Heart left ventricle (tissue), 7 donors: ENCODE measurements around the gene IHH.

DNA sequence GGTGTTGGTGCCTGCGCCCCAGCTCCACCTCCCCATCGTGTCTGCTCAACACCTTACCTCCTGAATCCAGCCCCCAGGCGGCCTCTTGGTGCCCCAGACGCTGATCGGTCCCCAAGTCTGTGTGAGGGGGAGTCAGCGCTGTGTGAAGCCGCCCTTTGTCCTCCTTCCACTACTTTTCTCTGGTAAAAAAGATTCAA, 7.0 kb downstream of the CTDSP1 start:
- PRO-cap, 6 experiments = no peak in any of the 6 experiments
- RAMPAGE, long total RNA, 2 experiments = no peak in any of the 2 experiments
- RRBS = no CpG with 5 or more reads among the region's 7 CpGs

GRCh38 chr2:218407718-218408048, 8.0 kb downstream of the CTDSP1 start:
- PRO-cap, 6 experiments = no peak in any of the 6 experiments
- RAMPAGE, long total RNA, 2 experiments = no peak in any of the 2 experiments
- RRBS = no CpG with 5 or more reads among the region's 7 CpGs

DNA sequence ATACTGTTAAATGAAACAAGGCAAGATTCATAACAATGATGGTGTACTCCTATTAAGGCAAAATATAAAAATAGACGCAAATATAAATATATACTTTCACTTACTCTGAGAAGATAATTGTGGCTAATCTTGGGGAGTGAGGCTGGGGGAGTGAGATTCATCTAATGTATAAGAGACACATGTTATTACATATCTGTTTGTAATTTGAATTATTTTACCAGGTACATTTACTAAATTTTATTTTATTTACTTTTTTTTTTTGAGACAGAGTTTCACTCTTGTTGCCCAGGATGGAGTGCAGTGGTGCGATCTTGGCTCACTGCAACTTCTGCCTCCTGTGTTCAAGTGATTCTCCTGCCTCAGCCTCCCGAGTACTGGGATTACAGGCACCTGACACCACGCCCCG, 8.9 kb upstream of the VIL1 start:
- PRO-cap, 6 experiments = no peak in any of the 6 experiments
- RAMPAGE, long total RNA, 2 experiments = no peak in any of the 2 experiments
- RRBS = no CpG with 5 or more reads among the region's 5 CpGs

DNA sequence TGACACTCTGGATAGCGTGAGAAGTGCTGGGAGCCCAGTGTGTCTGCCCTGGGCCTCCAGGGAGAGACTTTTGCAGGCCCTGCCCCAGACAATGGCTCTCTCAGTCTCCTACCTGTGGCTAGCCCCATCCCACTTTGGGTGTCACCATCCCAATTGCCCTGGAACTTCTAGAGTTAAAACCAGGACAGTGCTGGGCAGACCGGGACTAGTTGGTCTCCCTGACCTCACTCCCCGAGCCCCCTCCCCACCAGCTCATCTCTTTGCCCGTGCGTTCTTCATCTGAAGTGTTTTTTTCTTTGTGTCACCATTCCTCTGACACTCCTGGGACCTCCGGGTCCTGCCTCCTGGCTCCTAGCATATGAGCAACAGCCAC, 354 bp downstream of the VIL1 start:
- PRO-cap, 6 experiments = no peak in any of the 6 experiments
- RAMPAGE, long total RNA, 2 experiments = no peak in any of the 2 experiments
- RRBS = 90% methylated on average over 1 of the region's 6 CpGs

DNA sequence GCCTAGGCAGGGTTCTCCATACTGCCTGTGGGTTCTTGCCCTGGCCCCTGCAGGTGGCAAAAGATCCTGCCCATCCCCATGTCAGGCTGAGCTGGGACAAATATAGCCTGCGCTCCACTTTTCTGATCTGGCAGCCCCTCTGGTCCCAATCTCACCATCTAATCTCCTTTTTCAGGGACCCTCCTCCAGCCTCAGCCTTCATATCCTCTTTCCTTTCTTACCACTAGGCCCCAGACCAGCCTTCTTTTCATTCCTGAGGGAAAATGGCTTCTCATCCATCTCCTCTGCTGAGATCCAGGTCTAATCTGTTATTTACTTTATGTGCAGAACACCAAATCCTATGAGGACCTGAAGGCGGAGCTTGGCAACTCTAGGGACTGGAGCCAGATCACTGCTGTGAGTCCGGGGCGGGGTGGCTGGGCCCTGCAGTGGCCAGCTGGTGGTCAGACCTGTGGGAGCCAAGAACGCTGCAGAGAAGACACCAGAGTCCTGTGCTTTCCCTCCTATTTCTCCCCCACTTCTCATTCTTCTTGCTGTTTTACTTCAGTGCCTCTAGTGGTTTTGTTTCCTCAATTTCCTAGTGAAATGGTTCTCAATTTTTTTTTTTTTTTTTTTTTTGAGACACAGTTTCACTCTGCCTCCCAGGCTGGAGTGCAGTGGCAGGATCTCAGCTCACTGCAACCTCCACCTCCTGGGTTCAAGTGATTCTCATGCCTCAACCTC, 19.6 kb downstream of the VIL1 start:
- PRO-cap, 6 experiments = no peak in any of the 6 experiments
- RAMPAGE, long total RNA, 2 experiments = no peak in any of the 2 experiments
- RRBS = no CpG with 5 or more reads among the region's 5 CpGs

GRCh38 chr2:218734095-218734749, 23.6 kb downstream of the TTLL4 start:
- PRO-cap, 6 experiments = no peak in any of the 6 experiments
- RAMPAGE, long total RNA, 2 experiments = no peak in any of the 2 experiments
- RRBS = no CpG with 5 or more reads among the region's 2 CpGs

GRCh38 chr2:218860773-218861495, 1.3 kb downstream of the WNT6 start:
- PRO-cap, 6 experiments = peak in 6 of 6 experiments; most common plus-strand start chr2:218861175 (in 5); most common minus-strand start chr2:218861003 (in 5)
- RAMPAGE, long total RNA, 2 experiments = no peak in any of the 2 experiments
- RRBS = 2% methylated on average over 5 of the region's 32 CpGs

GRCh38 chr2:218896818-218897820, 16.5 kb downstream of the WNT10A start:
- PRO-cap, 6 experiments = no peak in any of the 6 experiments
- RAMPAGE, long total RNA, 2 experiments = no peak in any of the 2 experiments
- RRBS = 3% methylated on average over 15 of the region's 51 CpGs

GRCh38 chr2:219060455-219061486, at the start of gene IHH:
Gene IHH (minus strand): TSS chr2:219060921.
- PRO-cap, 6 experiments = no peak in any of the 6 experiments
- RAMPAGE, long total RNA, 2 experiments = no peak in any of the 2 experiments
- RRBS = 2% methylated on average over 74 of the region's 122 CpGs

DNA sequence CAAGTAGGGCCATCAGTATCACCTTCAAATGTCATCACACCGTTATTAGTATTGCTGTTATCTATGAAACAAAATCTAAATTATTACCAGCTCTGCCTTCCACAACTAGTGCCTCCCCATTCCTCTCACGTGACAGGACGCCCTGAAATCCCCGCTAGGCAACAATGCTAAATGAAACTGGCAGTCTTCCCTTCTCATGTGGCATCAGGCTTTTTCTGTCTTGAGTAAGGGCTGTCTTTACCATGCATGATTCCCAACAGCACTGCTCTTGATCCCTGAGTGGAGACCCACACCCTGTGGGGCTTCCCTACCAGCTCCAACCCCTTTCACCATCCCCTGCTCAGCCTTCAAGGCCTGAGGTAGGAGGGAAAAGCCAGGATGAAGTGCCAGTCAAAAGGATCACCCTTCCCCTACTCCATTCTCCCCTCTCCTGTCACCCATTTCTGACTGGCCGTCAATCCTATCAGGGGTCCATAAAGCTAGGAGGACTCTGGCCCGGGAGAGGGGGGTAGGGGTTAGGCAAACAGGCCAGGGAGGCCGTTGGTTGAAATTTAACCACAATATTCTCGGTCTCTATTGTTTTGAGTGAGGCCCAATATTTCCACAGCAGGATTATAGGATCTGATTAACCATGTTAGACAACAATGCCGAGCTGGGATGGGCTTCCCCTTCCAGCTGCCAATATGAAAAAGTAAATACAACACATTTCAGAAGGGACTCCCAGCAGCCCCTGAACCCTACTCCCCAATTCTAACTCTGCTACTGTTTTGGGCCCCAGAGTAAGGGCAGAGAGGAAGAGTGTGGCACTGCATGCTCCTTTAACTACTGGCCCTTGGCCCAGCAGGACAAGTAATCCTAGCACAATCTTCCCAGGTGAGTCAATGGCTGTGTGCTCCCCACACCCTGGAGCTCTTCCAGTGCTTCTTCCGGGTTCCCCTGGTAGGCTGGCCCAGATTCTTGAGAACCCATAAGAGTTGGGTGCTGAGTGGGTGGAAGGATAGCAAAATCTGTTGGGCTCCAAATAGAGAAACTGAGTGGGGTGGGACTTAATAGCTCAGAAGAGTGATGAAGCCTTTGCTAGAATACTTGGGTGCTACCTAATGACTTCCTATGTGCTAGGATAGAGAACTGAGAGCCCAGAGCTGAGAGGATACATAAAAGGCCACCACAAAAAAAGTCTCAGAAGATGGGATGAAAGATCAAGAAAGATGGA, 10.5 kb upstream of the IHH start:
- PRO-cap, 6 experiments = no peak in any of the 6 experiments
- RAMPAGE, long total RNA, 2 experiments = no peak in any of the 2 experiments
- RRBS = no CpG with 5 or more reads among the region's 10 CpGs

- PRO-cap, 6 experiments = peak in 1 of 6 experiments; most common plus-strand start chr2:219118770 (in 1); most common minus-strand start chr2:219118638 (in 1)
- RAMPAGE, long total RNA, 2 experiments = no peak in any of the 2 experiments
- RRBS = no CpG with 5 or more reads among the region's 13 CpGs
Measured at GRCh38 chr2:219118490-219118929, 42.1 kb downstream of the NHEJ1 start.

GRCh38 chr2:219170915-219171885, 1.4 kb upstream of the SLC23A3 start:
- PRO-cap, 6 experiments = peak in 4 of 6 experiments; most common plus-strand start chr2:219171489 (in 3); most common minus-strand start chr2:219171218 (in 1)
- RAMPAGE, long total RNA, 2 experiments = no peak in any of the 2 experiments
- RRBS = no CpG with 5 or more reads among the region's 15 CpGs

DNA sequence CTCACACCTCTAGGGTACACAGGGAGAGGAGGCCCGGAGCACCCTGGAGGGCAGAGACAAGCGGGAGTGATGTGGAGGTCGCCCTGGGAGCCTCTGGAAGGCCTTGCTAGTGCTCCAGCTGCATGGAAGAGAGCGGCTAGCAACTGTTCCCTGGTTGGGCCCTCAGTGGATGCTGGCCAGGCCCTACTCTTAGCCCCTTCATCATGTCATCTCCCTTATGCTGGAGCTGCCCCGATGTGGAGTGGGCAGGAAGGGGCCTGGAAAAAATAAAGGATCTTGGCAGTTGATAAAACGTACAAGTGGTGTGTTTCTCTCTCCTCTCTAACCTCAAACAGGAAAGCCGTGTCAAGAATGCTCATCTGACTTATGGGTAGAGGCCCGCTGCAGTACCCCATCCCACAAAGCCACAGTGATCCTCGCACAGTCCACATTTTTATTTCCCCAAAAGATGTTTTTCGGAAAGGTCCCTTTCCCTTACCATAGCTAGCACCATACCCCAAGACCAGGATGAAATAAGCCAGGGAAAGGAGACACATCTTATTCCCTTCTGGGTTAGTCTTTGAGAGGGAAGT, 2.9 kb downstream of the ZFAND2B start:
- PRO-cap, 6 experiments = no peak in any of the 6 experiments
- RAMPAGE, long total RNA, 2 experiments = no peak in any of the 2 experiments
- RRBS = no CpG with 5 or more reads among the region's 10 CpGs

- PRO-cap, 6 experiments = no peak in any of the 6 experiments
- RAMPAGE, long total RNA, 2 experiments = no peak in any of the 2 experiments
- RRBS = no CpG with 5 or more reads among the region's 9 CpGs
Measured at GRCh38 chr2:219244905-219245287, 348 bp downstream of the GLB1L start.

DNA sequence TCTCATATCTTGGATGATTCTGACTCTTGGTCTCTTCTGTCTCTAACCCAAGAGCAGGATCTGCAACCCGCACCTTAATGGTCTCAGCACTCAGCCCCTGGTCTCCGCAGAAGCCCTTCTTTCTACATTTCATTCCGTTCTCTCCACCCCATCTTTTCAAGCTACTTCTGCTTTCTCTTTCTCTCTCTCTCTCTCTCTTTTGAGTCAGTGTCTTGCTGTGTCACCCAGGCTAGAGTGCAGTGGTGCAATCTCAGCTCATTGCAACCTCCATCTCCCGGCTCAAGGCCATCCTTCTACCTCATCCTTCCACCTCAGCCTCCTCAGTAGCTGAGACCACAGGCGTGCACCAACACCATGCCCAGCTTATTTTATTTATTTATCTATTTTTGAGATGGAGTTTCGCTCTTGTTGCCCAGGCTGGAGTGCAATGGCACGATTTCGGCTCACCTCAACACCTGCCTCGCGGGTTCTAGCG, 1.2 kb upstream of the TUBA4A start:
- PRO-cap, 6 experiments = no peak in any of the 6 experiments
- RAMPAGE, long total RNA, 2 experiments = no peak in any of the 2 experiments
- RRBS = no CpG with 5 or more reads among the region's 11 CpGs

DNA sequence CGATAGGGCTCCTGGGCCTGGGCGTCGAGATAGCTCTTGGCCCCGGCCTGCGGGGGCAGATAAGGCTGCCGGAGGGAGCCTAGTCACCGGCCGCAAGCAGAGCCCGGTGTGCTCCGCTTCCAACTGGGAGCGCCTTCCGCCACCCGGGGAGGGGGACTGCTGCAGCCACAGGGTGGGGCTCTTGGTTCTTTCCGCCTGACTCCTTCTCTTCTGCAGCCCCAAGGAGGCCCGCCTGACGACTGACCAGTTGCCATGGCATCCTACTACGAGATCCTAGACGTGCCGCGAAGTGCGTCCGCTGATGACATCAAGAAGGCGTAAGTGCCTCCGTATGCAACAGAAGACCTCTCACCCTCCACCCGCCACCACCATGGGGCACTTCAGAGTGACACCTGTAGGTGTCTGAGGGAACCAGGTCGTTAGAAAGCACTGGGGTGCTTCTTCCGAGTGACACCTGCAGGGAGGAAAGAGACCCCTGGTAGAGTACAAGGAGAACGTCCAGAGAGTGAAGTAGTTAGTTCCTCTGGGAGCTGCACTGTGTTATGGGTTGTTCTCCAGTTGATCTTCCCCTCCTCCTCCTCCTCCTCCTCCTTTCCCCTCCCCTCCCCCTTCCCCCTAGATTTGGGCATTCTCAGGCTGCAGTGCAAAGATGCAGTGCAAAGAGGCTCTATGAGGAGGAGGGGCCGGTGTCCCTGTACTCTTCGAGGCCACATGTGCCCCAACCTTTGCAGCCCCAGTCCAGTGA, 588 bp downstream of the DNAJB2 start:
- PRO-cap, 6 experiments = peak in 6 of 6 experiments; most common plus-strand start position 378 of the sequence (in 4); most common minus-strand start position 241 of the sequence (in 6)
- RAMPAGE, long total RNA, 2 experiments = no peak in any of the 2 experiments
- RRBS = 2% methylated on average over 7 of the region's 30 CpGs

DNA sequence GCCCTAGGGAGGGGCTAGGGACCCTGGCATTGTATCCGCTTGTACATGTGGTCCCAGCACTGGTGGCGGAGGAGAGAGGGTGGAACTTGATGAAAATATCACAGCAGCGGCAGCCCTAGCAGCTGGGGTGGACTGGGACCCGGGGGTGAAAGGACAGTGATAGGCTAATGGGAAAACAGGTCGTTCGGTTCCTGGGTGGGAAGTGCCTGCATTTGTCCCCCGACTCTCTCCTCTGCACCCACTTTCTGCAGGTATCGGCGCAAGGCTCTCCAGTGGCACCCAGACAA, 1.1 kb downstream of the DNAJB2 start:
- PRO-cap, 6 experiments = no peak in any of the 6 experiments
- RAMPAGE, long total RNA, 2 experiments = no peak in any of the 2 experiments
- RRBS = no CpG with 5 or more reads among the region's 9 CpGs

GRCh38 chr2:219387203-219387536, 542 bp downstream of the DNPEP start:
- PRO-cap, 6 experiments = peak in 6 of 6 experiments; most common plus-strand start chr2:219387456 (in 6); most common minus-strand start chr2:219387362 (in 5)
- RAMPAGE, long total RNA, 2 experiments = no peak in any of the 2 experiments
- RRBS = 1% methylated on average over 9 of the region's 18 CpGs

DNA sequence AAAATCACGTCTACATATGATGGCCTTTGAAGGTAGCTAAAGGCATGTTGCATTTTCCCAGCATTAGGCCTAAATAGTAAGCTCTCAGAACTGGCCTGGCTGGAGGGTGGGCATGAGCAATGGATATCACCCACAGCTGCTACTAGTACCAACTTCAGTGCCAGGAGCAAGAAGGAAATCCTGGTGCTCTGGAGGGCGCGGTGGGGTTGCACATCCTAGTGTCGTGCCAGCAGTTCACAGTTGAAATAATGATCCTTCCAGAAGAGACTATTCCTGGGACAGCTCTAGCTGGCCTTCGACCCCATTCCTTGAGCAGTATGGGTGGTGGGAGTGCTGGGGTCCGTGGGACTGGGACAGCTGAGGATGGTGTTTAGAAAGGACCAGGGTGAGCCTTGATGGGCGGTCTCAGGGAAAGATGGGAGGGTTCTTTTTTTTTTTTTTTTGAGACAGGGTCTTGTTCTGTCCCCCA, 4.9 kb downstream of the DES start:
- PRO-cap, 6 experiments = peak in 2 of 6 experiments; most common plus-strand start position 157 of the sequence (in 1)
- RAMPAGE, long total RNA, 2 experiments = no peak in any of the 2 experiments
- RRBS = no CpG with 5 or more reads among the region's 7 CpGs

- PRO-cap, 6 experiments = peak in 6 of 6 experiments; most common plus-strand start chr2:219460840 (in 6); most common minus-strand start chr2:219460565 (in 4)
- RAMPAGE, long total RNA, 2 experiments = start-site peak on the plus strand in 1 of 2 experiments, at chr2:219460698-219460840 at its widest, 77 to 174 reads per replicate
- RRBS = no CpG with 5 or more reads among the region's 39 CpGs
Measured at GRCh38 chr2:219460170-219461714, 26.1 kb downstream of the SPEG start.